Heart (tissue), 3 donors: ENCODE data around the gene ALDH3A1.

DNA sequence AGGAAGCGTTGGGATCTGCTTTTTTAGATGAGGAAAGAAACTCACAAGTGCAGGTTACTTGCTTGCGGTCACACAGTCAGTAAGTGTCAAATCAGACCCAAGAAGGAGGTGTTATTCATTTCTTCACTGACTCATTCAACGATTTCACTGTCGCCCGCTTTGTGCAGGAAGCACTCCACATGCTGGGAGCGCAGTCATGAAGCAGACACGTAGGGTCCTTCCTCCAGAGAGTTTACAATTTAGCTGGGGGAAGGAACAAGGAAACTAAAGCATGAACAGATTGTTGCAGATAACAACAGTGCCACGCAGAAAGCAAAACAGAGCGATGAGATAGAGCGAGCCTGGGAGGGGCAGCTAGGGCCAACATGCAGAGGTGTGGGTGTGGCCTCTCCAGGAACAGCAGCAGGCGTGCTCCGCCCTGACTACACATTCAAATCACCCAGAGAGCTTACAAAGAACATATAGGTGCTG lies 16.5 kb downstream of the LGALS9C start:
- RAMPAGE, long total RNA, 2 experiments = no peak in any of the 2 experiments

DNA sequence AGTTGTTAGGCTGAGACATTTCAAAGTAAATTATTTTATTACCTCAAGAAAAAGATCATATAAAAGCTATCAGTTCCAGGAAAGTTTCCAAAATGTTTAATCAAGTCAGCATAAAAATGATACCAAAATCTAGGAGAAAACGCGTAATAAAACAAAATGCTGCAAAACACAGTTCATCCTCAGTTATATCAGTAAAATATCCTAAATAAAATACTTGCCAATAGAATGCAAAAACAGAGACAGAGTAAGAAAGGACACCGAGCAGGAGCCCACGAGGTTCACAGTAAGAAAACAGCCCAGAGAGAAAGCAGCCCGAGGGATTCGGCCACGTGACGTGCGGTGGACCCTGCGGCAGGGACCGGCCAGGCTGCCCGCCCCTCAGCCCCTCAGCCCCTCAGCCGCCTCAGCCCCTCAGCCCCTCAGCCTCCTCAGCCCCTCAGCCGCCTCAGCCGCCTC lies 9.7 kb downstream of the TBC1D28 start:
- RAMPAGE, long total RNA, 2 experiments = no peak in any of the 2 experiments

- RAMPAGE, long total RNA, 2 experiments = no peak in any of the 2 experiments
These were observed 3.9 kb downstream of the FAM83G start for GRCh38 chr17:19000402-19001401.

DNA sequence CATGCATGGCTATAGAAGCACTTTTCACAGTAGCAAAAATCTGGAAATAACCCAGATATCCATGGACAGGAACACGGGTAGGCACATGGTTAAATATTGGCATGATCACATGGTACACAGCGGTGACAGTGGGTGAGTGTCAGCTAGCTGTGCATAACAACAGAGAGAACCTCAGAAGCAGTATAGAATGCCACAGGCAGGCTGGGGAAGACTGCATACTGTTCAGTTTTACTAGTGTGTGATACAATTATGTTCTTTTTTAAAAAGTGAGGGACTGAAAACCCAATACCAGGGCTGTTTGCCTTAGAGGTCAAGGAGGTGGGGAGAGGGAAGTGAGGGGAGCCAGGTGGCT lies 31.5 kb downstream of the EPN2 start:
- RAMPAGE, long total RNA, 2 experiments = no peak in any of the 2 experiments

DNA sequence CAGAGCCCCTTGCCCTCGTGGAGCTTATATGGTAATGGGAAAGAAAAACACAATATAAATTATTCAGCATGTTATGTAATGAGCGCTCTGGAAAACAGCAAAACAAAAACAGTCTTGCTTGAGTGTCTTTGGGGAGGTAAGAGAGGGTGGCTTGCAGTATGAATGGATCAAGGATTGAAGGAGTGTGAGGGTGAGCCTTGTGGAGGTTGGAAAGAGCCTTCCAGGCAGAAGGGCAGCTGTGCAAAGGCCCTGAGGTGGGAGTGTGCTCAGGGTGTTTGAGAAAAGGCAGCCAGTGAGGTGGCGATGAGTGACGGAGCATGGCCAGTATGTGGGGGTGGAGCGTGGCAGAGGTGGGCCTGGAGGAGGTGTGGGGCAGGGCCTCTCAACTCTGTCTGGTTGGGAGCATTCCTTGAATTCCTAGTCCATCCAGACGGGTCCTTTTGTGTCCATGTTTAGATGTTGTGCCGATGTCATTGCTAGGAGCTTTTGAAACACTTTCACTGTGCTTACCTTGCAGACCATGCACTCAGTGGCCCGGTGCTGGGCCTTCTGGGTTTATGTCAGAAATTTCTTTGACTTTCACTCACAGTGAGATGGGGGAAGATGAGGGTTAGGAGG lies 51.3 kb downstream of the EPN2 start:
- RAMPAGE, long total RNA, 2 experiments = no peak in any of the 2 experiments

- RAMPAGE, long total RNA, 2 experiments = no peak in any of the 2 experiments
These were observed 25.6 kb downstream of the B9D1 start for GRCh38 chr17:19336568-19337708.

- RAMPAGE, long total RNA, 2 experiments = no peak in any of the 2 experiments
These were observed 23.8 kb downstream of the B9D1 start for GRCh38 chr17:19338516-19339284.

- RAMPAGE, long total RNA, 2 experiments = no peak in any of the 2 experiments
These were observed 2.4 kb upstream of the B9D1 start for GRCh38 chr17:19364670-19365530.

DNA sequence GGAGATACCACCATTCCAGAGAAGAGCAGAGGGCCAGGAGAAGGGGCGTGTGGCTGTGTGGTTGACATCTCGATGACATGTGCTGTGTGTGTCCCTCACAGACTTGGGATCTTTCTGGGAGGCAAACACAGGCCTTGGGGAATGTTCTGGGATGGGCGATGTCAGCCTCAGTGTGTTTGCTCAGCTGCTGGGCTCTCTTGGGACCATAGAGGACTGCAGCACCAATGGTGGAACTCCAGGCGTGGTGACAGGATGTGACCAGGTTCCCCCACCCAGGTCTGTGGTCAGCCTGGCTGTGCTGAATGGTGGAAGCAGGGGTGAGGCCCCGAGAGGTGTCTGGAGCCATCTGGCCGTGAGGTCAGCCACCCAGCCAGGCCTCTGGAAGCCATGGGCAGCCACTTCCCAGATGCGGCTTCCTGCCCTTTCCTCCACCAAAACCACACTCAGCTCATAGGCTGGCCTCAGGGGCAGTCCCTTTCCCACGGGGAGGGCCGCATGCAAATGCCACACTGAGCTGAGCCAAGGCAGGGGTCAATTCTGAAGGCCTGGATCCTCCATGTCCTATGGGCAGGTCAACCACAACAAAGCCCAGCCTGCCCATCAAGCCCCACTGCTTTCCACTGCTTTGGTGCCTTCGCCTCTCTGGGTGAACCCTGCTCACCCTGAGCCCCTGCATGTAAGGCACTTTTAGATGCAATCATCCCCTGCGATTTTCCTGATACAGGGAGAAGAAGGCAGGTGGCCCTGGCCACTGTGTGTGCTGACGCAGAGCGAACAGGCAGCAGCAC lies 7.7 kb upstream of the MAPK7 start:
- RAMPAGE, long total RNA, 2 experiments = no peak in any of the 2 experiments

GRCh38 chr17:19387988-19388320 lies 964 bp upstream of the MFAP4 start:
- RAMPAGE, long total RNA, 2 experiments = no peak in any of the 2 experiments

DNA sequence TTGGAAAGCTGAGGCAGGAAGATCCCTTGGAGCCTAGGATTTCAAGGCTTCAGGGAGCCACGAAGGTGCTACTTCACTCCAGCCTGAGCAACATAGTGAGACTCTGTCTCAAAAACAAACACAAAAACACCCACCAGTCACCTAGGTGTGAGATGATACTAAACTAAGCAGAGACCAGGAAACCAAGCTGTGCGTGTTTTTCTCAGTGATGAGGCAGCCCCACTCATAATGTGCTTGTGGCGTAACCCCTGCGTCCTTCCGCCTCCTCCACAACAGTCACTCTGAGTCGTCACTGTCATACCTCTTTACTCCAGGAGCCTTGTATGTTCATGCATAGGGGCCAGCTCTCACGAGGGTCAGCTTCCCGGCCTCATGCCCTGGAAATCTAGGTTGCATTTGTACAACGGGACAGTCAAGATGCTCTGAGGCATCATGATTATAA lies 31.1 kb upstream of the SLC47A1 start:
- RAMPAGE, long total RNA, 2 experiments = no peak in any of the 2 experiments

GRCh38 chr17:19644410-19644950 lies 4.1 kb upstream of the ALDH3A2 start:
- RAMPAGE, long total RNA, 2 experiments = no peak in any of the 2 experiments

DNA sequence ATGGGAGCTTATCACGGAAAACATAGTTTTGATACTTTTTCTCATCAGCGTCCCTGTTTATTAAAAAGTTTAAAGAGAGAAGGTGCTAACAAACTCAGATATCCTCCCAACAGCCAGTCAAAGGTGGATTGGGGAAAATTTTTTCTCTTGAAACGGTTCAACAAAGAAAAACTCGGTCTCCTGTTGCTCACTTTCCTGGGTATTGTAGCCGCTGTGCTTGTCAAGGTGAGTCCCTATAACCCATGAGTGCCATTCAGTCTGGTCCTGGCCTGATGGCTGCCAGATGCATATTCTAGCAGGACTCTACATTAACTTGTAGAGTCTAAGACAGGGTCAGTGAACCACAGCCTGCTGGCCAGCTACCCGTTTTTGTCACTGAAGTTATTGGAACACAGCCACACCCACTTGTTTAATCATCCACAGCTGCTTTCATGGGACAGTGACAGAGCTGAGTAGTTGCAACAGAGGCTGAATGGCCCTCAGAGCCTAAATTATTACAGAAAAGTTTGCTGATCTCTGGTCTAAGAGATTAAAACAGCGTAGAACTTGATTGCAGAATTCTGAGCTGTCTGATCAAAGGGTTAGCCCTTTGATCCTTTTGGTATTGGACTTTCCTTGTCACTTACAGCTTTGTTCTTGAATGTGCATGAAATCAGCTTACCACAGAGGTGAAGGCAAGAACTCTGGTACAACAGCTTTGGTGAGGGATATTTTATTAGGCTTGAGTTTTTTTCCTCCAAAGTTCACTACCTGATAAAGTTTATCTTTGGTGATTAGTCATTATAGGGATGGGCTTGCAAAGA lies 23.4 kb downstream of the ALDH3A2 start:
- RAMPAGE, long total RNA, 2 experiments = no peak in any of the 2 experiments

DNA sequence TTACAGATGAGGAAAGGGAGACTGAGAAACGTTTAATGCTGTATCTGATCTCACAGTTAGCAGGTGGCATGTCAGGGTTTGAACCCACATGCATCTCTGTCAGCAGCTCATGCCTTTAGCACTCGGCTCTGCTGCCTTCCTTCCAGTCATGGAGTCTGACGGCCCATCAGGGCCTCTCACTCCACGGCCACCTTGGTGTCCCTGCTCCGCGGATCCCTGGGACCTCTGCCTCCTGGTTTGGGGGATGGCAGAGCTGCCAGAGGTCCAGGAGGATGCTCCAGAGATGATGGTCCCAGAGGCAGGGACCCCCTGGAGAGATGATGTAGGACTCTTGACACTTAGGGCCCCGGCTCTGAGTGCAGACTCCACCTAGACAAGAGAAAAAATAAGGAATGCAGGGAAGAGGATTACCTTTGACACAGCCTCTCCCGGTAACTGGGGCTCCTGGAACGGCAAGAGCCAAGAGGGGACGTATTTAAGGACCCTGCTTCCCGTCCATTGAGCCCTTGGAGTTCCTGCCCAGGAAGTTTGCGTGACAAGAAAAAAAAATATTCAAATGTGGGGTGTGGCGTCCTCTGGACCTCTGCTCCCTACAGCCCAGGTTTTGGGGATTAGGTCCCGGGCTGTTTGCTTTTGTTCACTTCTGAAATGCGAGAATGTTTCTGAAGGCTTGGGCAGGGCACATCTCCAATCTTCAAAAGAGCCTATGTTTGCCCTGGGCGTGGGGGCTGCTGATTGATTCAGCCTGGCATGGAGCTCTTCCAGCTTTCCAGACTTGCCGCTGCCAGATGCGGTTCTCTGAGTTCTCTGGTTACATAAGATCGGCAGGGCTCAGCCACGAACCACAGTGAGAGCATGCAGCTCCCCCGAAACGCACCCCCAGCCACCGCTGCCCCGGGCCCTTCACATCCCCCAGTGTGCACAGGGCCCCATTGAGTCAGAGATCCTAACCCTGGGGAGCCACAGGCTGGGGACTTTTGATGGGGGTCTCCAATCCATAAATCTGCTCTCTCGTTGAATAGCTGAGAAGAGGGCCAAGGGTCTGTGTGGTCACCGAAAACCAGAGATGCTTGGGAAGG lies at the start of gene ALDH3A1:
Gene ALDH3A1 (minus strand): TSS at position 451 of the 1,079 bp plus-strand sequence.
- RAMPAGE, long total RNA, 2 experiments = no peak in any of the 2 experiments

- RAMPAGE, long total RNA, 2 experiments = no peak in any of the 2 experiments
These were observed 77.4 kb downstream of the SPECC1 start for GRCh38 chr17:20086357-20087127.

- RAMPAGE, long total RNA, 2 experiments = no peak in any of the 2 experiments
These were observed 82.3 kb downstream of the SPECC1 start for GRCh38 chr17:20090977-20092394.

- RAMPAGE, long total RNA, 2 experiments = no peak in any of the 2 experiments
These were observed 44.6 kb downstream of the USP22 start for GRCh38 chr17:20998201-20998552.

DNA sequence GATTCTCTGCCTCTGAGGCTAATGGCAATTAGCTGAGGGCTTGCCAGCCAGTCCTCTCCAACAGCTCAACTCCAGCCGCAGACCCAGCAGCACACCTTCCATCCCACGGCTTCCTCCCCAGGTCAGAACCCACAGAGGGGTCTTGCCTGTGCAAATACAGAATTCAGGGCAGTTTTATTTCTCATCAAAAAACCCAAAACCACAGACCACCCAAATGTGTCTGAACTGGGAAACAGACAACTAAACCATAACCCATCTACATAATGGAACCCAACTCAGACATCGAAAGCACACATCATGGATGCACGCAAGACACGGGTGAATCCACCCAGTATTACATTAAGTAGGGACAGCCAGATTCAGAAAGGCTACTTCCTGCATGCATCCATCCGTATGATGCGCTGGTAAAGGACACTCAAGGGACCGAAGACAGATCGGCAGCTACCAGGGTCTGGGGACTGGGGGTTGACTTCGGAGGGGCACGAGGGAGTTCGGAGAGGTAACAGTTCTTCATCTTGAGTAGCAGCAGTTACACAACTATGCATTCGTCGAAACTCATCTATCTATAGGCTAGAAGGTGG lies 26.4 kb downstream of the USP22 start:
- RAMPAGE, long total RNA, 2 experiments = no peak in any of the 2 experiments

DNA sequence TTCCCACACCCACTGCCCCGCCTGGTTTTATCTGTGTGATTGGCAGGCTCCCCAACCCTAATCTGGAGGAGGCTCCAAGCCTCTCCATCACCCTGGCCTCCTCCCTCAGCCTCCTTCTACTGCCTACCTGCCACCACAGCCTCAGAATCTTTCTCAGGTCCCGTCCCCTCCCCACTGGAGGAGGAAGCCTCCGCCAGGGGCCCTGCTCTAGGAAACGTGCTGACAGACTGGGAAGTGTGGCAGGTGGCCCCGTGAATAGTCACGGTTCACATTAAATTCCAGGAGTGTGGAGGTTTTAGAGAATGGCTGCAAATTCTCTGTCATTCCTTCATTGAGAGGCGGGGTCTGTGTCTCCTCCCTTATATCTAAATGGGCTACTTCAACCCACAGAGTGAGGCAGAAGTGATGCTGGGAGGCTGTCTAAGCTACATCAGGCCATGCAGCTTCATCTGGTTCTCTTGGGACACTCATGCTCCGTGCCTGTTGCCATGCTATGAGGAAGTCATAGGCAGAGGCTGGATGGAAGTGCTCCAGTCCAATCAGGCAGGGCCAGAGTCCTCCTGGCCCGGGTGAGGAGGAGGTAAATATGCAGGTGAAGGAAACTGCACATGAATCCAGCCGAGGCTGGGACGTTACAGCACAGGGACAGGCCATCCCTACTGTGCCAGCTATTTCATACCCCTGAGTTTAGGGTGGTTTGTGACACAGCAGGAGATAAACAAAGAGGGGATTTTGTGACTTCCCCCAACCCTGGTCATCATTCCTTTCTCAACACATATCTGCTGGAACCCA lies 11.2 kb upstream of the MAP2K3 start:
- RAMPAGE, long total RNA, 2 experiments = no peak in any of the 2 experiments

GRCh38 chr17:21278287-21279137 lies 6.0 kb upstream of the MAP2K3 start:
- RAMPAGE, long total RNA, 2 experiments = no peak in any of the 2 experiments